Endometrial microvascular endothelial cells (primary cell): Measurements from ENCODE around the gene BRD1.

DNA sequence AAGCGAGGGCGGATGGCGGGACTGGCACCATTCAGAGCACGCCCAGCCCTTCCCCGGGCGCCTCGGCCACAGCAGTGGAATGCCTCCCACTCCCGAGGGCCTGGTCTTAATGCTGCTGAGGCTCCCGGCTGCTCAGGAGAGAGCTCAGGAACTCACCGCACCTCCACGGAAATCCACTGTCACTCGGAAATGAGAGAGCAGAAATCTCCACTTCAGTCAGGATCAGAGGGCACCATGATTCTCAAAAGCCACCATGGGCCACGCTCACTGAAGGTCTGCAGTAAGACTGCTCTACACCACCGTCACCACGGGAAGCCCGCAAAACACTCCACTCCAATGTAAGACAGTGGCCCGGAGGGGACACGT is 42.9 kb downstream of the BRD1 start:
- RAMPAGE, long total RNA: no peak

GRCh38 chr22:49791613-49791821 is 36.2 kb downstream of the BRD1 start:
- RAMPAGE, long total RNA: no peak

GRCh38 chr22:49827252-49828023 is at the start of gene BRD1:
Gene BRD1, minus strand, starts transcription at chr22:49827873.
- RAMPAGE, long total RNA: no peak

- RAMPAGE, long total RNA: no peak
Observed at GRCh38 chr22:49879827-49880894, 26.5 kb downstream of the ZBED4 start.

- RAMPAGE, long total RNA: no peak
Observed at GRCh38 chr22:49888985-49889570, 29.2 kb downstream of the ALG12 start.

- RAMPAGE, long total RNA: no peak
Observed at GRCh38 chr22:49892436-49893430, 25.5 kb downstream of the ALG12 start.

- RAMPAGE, long total RNA: no peak
Observed at GRCh38 chr22:49926883-49927581, 8.6 kb downstream of the CRELD2 start.

DNA sequence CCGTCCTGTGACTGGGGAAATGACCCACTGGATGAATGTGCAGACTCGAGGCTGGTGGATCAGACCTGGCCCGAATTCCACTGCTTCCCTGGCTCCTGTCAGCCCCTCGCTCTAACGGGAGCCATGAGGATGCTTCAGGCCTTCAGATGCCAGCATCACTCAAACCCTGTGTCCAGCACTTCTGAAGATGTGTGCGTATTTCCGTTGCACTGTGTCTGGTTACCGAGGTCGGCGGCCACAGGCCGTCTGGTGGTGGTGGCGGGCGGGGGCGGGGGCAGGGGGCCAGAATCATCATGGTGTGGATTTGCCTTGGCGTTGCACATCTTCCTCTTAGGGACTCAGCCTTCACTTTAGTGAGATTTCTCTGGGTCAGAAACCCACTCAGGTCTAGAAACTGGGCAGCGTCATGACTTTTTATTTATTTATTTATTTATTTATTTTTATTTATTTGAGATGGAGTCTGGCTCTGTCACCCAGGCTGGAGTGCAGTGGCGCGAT is 13.5 kb downstream of the CRELD2 start:
- RAMPAGE, long total RNA: no peak

DNA sequence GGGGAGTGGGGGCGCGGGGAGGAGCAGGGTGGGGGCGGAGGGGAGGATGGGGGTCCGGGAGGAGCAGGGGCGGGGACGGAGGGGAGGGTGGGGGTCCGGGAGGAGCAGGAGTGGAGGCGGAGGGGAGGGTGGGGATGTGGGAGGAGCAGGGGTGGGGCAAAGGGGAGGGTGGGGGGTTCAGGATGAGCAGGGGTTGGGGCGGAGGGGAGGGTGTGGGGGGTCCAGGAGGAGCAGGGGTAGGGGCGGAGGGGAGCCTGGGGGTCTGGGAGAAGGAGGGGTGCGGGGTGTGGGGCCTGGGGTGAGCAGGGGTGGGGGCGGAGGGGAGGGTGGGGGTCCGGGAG is 17.1 kb downstream of the CRELD2 start:
- RAMPAGE, long total RNA: no peak

DNA sequence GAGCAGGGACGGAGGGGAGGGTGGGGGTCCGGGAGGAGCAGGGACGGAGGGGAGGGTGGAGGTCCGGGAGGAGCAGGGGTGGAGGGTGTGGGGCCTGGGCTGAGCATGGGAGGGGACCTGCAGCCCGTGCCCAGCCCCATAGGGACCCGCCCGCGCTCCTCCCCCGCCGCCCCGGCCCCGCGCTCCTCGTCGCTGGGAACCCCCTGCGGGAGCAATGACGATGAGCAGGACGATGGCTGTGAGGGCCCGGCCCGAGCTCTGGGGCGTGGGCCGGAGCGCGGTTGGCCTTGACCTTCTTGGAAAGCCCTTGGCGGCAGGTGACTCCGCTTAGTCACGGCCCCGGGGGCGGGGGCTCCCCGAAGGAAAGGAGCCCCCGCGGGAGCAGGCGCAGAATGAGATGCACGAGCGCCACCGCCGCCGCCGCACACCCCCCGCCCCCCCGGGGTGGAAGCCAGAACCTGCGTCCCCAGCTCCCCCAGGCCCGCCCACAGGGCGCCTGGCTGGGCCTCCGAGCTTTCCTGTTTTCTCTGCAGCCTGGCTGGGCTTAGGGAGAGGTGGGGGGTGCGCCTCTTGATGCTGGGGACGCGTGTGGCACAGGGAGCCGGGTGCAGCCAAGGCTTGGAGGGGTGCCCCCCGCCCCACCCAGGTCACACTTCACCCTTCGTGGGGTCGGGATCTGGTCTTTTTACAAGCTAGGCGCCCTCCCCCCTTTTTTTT is 17.7 kb downstream of the CRELD2 start:
- RAMPAGE, long total RNA: no peak

DNA sequence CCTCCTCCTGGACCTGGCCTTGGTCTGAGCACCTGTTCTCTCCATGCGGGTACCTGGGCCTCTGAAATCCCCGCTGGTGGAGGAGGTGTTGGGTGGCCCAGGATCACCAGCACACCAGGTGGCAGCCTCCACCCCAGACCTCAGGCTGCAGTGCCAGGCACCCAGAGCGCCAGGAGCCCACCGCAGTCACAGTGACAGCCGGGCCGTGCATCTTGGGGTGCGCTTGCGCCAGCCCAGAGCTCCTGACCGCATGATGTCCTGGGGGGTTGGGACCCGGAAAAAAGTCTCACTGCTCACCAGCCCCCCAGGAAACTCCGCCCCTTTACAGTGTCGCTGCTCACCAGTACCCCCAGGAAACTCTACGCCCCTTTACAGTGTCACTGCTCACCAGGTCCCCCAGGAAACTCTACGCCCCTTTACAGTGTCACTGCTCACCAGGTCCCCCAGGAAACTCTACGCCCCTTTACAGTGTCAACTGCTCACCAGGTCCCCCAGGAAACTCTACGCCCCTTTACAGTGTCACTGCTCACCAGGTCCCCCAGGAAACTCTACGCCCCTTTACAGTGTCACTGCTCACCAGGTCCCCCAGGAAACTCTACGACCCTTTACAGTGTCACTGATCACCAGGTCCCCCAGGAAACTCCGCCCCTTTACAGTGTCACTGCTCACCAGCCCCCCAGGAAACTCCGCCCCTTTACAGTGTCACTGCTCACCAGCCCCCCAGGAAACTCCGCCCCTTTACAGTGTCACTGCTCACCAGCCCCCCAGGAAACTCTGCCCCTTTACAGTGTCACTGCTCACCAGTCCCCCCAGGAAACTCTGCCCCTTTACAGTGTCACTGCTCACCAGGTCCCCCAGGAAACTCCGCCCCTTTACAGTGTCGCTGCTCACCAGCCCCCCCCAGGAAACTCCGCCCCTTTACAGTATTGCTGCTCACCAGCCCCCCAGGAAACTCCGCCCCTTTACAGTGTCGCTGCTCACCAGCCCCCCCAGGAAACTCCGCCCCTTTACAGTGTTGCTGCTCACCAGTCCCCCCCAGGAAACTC is 15.7 kb upstream of the PIM3 start:
- RAMPAGE, long total RNA: no peak

DNA sequence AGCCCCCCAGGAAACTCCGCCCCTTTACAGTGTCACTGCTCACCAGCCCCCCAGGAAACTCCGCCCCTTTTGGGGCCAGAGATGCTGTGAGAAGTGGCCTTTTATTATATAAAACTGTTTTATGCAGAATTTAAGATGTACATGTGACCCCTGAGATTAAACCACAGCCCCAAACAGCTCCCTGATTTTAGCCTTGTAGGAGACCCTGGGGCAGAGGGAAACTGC is 15.0 kb upstream of the PIM3 start:
- RAMPAGE, long total RNA: no peak

DNA sequence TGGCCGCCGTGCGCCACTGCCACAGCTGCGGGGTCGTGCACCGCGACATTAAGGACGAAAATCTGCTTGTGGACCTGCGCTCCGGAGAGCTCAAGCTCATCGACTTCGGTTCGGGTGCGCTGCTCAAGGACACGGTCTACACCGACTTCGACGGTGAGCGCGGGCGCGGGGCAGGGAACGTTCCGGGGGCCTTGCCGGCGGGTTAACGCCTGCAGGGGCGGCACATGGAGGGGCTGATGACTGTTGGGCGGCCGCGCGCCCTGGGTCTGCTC is 1.0 kb downstream of the PIM3 start:
- RAMPAGE, long total RNA: no peak

GRCh38 chr22:49965789-49966309 is 5.3 kb downstream of the PIM3 start:
- RAMPAGE, long total RNA: no peak

GRCh38 chr22:49966731-49967697 is 6.4 kb downstream of the PIM3 start:
- RAMPAGE, long total RNA: no peak

DNA sequence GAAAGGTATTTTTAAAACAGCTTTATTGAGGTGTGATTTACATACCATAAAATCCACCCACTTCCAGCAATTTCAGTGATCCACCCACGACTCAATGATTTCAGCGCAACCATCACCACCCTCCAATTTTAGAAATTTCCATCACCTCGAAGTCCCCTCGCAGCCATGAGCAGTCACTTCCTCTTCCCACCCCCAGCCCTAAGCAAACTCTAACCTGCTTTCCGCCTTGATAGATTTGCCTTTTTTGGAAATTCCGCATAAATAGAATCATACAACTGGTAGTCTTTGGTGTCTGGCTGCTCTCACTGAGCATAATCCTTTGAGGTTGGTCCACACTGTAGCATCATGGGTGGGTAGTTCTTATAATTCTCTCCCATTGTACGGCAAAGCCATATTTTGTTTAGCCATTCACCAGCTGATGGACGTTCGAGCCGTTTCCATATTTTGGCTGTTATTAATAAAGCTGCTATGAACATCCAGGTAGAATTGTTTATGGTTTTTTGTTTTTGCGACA is 15.9 kb downstream of the PIM3 start:
- RAMPAGE, long total RNA: no peak

GRCh38 chr22:50010581-50011173 is 1.9 kb downstream of the IL17REL start:
- RAMPAGE, long total RNA: no peak

DNA sequence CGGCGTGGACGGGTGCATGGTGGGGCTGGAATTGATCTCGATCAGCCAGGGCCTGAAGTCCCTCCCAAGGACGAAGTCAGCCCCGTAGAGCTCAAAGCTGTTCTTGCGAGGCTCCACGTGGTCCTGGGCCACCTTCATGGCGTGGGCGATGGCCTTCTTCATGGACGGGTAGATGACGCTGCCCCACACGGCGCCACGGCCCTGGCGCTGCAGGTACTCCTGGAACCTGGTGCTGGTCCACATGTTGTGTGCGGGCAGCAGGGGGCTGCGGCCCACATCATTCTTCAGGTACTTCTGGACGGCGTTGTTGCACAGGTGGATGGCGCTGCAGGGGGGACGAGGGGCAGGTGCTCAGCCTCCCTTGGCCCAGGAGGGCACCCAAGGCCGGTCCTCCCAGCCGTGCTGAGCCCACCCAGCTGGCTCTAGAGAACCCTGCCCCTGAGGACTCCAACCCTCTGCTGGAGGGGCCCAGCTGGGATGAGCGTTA is 19.3 kb upstream of the IL17REL start:
- RAMPAGE, long total RNA: no peak

- RAMPAGE, long total RNA: no peak
Observed at GRCh38 chr22:50111942-50112784, 22.4 kb downstream of the MOV10L1 start.

GRCh38 chr22:50158047-50158529 is 12.4 kb upstream of the PANX2 start:
- RAMPAGE, long total RNA: no peak